Cardiac muscle cell (in vitro differentiated cells and primary cell): ENCODE data around the genes CNTN3 and ROBO1.

DNA sequence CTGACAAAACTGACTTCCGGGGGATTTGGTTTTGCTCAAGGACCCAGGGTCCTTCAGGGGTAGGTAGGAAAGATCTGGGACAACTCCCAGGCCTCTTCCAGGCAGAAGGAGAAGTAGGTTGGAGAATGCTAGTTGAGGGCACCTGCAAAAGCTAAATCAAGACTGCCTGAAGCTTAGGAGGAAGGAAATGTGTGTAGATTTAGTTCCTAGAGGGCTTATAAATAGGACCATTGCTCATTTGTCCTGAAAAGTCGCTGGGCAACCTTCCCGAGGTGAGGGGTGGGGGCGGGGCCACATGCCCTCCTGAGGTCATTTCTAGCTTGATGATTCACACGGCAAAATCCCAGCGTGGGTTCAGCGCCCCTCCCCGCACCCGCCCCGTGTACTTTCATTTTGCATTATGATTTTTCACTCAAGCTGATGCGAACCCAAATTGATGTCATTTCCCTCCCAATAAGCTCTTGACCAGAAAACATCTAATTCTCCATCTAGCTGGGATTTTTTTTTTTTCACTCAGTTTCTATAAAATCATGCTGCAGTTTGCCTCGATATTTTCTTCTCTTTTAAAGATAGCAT, 365.4 kb downstream of the SHQ1 start:
- RAMPAGE, long total RNA: no peak
- RRBS: no CpG with 5 or more reads among the region's 12 CpGs

DNA sequence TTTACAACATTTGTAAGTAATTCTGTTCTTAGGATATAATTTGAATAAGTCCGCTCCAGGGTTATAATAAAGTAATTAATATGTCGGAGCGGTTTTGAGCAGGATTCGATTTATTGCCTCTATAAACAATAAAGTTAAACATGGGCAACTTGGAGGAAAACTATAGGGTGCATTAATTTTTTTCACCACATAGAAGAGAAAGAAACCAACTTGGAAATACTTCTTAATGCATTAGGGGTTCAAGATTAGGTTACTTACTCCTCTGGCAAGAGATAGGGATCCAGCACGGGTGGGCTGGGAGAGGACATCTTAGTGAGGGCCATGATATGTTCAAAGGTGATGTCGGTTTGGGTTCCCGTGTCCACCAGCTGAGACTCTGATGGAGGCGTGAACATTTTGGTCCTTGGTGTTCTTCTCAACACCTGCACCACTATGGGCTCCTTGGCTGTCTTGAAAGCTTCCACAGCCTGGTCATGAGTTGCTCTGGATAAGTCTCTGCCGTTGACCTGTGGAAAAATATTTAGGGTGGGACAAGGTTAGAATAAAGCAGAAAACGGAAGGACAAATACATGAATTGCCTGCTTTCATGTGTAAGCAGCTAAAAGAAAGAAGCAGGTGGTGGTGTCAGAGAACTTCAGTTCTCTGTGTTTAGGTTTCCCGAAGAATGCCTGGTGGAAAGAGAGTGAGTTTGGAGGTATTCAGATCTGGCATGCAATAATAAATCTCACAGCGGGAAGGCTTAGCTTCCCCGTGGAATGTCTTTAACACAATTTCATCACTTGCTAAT, 220.7 kb downstream of the PDZRN3 start:
- RAMPAGE, long total RNA: no peak
- RRBS: no CpG with 5 or more reads among the region's 13 CpGs

DNA sequence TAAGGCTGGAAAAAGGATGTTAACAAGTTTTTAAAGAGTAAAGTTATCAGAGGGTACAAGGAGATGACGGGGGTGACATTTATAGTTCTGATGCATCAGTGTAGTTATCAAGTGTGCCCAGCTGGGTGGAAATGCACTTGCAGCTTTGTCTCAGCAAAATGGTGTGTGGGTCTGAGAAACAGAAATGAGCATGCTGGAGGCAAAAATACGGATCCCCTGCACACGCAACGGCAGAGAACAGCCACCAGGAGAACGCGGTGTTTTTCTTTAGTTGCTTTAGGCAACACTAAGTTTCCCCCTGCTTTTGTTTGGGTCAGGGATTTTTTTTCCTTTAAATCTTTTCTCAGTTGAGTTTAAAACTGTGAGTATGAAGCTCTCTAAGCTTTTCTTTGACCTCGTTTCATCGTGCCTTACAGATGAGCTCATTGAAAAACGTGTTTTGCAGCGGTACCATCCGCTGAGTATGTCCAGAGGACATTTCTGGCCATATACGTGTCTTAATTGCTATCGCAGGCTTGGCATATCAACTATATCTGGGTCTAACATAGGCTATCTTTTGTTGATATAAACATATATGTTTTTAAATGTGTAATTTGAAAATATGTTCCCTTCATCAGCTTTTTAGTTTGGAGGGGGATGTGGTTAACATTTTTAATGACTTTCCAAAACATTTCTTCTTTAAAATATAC, 205.3 kb downstream of the PDZRN3 start:
- RAMPAGE, long total RNA: no peak
- RRBS: no CpG with 5 or more reads among the region's 13 CpGs

- RAMPAGE, long total RNA: no peak
- RRBS: no CpG with 5 or more reads among the region's 6 CpGs
Observed at GRCh38 chr3:73623111-73623722, 1.5 kb downstream of the PDZRN3 start.

GRCh38 chr3:73719893-73720292, 95.2 kb upstream of the PDZRN3 start:
- RAMPAGE, long total RNA: no peak
- RRBS: no CpG with 5 or more reads among the region's 4 CpGs

DNA sequence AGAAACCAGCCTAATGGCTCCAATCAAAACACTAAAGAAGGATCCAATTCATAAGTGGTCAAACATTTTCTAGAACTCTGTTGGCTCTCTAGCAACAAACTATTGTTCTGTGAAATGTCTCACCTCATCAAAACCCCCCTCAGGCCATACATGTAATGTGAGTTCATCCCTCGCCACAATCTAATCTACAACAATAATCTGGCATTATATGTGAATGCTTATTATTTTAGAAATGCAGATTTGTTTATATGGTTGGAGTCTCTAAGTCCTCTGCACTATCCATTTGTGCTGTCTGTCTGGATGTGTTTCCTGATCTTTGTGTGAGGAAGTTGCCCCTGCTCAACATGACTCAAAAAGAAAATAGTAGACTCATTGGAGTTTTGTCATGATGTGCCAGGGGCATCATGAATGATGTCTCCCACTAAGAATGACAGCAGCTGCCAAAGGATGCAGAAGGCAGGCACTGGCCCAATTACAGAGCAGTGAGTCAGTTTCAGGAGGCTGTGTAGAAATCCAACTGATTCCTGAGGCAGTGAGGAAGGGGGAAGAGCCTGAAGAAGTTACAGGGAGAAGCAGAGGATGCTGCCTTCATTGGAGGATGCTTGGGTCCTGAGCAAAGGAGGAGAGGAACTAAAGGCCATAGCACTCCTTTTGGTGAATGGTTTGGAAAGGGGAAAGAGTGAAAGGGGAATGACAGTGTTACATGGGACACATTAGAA, 161.7 kb upstream of the PDZRN3 start:
- RAMPAGE, long total RNA: no peak
- RRBS: no CpG with 5 or more reads among the region's 1 CpG

DNA sequence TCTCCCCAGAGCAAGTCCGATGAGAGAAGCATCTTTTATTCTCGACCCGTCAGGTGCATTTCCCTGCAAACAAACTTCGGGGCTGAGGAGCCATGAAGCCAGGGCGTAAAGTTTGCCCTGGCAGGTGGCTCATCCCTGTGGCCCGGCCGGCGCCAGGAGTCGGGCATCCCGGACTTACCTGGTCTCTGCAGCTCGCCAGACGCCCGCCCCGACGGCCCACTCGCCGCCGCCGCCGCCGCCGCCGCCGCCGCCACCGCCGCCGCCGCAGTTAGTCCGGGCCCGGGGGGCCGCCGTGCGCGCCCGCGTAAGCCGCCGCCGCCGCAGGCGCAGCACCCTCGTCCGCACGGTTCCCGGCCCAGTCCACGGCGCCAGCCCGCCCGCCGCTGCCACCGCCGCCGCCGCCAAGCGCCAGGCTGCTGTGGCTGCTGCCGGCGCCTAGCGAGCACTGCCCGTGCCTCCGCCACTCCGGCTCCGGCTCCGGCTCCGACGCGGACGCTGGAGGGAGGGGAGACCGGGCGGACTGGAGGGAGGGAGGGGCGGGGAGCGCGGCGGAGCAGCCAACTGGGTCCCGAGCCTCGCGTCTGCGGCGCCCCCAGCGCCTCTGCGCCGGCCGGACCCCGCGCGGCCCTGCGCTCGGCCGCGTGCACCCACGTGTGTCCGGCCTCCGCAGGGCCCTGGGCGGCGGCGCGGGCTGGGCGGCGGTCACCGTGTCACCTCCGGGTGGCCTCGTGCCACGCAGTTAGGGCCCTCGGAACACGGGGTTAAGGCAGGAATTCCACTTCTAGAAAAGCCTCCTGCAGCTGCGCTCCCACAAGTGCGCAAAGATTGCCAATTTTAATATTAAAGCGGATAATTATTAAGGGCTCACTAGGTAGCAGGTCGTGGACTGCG, at the start of gene CNTN3:
TSS of gene CNTN3 (minus strand) at position 447 of the 891 bp plus-strand sequence.
- RAMPAGE, long total RNA: no peak
- RRBS: 2% methylated on average over 63 of the region's 110 CpGs

GRCh38 chr3:74629692-74630190, 15.3 kb upstream of the CNTN3 start:
- RAMPAGE, long total RNA: no peak
- RRBS: no CpG with 5 or more reads among the region's 4 CpGs

DNA sequence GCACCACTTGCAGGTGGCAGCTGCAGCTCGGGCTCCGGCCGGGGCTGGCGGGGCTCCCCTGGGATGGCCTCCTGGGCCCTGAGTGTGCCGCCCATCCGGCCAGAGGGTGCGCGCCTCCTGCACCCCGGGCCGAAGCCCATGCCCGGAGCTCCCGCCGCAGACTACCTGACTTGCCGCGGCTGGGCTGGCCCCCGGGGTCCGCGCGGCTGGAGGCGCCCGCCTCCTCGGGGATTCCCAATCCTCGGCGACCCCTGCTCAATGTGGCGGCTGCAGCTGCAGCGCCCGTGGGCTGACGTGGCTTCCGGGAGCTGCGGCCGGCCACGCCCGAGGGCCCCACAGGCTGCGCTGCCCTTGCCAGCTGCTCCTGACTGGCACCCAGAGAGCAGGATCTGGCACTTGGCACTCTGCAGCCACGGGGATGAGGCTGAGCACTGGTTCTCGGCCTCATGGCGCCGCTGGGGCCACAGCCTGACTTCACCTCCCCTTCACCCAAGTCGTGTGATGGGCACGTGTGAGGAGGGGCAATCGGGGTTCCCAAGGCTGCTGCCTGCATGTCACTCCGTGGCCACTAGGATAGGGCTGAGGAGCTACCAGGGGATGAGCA, 267.9 kb upstream of the FRG2C start:
- RAMPAGE, long total RNA: no peak
- RRBS: 46% methylated on average over 6 of the region's 42 CpGs

DNA sequence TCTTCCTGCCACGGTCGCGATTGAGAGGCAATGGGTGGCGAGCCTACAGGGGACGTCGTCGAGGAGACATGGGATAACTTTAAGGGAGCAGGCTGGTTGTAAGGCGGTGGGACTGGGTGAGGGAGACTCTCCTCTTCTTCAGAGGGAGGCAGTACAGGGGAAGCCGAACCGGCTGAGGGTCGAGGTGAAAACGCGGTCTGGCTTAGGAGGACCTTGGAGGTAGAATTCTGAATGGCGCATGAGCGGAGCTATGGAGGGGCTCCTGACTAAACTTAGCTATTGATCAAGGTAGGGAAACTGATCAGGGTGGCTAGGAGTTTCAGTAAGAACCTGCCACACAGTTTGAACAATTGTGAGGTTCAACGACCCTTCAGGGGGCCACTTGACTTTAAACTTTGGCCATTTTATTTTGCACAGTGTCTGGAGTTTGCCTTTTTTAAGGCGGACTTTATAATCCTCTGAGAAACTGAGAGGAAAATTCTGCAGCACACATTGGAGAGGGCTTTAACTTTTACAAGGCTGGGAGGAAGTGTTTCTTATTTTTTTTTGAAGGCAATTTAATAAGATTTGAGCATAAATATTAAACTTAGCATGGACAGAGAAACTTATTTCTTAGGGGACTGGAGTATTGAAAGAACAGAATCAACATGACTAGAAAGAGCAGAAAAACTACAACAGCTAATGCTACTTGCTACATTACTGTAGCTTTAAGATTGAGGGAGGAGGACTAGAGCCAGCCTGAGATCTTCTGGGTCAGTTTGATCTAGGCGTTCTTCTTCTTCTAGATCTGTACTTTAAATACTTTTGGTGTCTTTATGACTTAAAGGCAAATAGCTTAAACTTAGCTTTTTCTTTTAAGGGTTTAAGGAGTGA, 159.3 kb upstream of the FRG2C start:
- RAMPAGE, long total RNA: no peak
- RRBS: no CpG with 5 or more reads among the region's 18 CpGs

GRCh38 chr3:76165157-76165524, 379.8 kb upstream of the ZNF717 start:
- RAMPAGE, long total RNA: no peak
- RRBS: no CpG with 5 or more reads among the region's 2 CpGs

GRCh38 chr3:76597863-76598456, 441.9 kb upstream of the ROBO2 start:
- RAMPAGE, long total RNA: no peak
- RRBS: no CpG with 5 or more reads among the region's 2 CpGs

DNA sequence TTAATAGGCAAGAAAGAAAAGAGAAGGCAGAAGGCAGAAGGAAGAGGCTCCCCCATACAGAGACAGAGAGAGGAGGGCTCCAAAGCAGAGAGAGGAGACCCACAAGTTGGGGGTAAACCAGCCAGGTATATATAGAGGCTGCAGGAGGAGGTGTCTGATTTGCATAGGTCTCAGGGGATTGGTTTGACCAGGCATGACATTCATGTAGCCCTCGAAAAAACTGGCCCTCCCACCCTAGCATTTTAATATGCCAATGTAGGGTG, 1028.2 kb downstream of the ROBO2 start:
- RAMPAGE, long total RNA: no peak
- RRBS: no CpG with 5 or more reads among the region's 1 CpG

DNA sequence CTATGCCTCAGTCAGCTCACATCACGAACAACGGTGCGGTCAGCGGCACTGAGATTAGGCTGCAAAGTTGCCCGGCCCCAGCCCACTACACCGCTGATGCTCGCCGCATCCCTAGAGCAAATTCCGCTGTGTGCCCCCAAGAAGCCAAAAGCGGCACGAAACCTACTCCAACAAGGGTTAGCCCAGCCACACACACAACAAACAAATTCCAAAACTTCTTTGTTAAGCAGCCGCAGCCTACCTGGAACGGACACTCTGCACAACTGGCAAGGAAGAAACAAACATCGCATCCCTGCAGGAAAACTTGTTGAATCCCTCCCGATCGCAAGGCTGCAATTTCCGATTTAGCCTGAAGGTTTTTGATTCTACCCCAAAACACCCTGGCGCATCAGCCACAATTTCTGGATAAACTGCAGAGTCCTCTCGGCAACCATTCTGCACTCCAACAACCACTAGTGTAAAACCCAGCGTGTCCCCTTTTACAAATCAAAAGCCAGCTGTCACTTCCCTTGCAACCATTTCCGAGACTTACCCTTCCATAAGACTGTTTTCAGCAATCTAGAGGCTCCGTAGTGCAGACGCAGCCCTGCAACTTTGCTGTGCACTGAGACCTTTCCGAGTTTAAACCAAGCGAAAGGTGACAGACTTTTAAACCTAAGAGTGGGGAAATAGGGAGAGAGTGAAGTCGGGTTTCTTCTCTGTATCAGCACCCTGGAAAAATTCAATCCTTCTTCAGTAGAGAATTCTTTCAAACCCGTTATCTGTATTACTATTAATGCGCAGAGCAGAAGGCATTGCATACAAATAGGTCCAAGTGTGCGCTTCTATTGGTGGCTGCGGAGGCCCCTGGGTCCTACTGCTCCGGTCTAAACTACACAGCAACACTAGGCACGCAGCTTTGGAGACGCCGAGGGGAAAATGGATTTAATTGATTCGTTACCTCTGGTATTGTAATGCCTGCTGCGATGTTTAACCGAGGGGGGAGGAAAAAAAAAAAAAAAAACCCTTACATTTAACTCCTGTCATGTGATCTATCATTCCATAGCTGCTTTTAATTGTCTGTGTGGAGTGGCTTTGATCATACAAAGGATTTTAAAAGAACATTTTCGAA, at the start of gene ROBO1:
TSS of gene ROBO1 (minus strand) at position 779 of the 1,111 bp plus-strand sequence.
- RAMPAGE, long total RNA: no peak
- RRBS: no CpG with 5 or more reads among the region's 38 CpGs

DNA sequence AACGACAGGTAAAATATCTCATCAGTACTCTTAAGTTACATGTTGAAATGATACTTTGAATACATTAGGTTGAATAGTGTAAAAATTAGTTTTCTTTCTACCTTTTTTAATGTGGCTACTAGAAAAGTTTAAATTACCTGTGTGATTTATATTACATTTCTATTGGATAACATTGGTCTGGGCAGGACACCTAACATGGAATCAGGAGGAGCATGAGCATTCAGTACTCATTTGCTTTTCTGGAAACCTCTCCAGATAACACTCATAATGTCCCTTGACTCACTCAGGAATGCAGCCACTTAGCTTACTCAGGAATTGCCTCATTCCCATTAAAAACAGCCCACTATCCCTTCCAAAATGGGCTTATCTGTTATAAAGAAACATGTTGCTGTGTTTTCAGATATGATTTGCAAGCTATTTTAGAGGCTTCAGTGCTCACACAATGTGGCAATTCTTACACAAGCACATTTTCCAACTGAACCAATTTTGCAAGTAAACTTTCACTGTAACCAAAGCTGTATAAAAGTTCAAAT, 17.1 kb downstream of the GBE1 start:
- RAMPAGE, long total RNA: no peak
- RRBS: no CpG with 5 or more reads among the region's 1 CpG

- RAMPAGE, long total RNA: no peak
- RRBS: no CpG with 5 or more reads among the region's 5 CpGs
Observed at GRCh38 chr3:82030924-82031267, 269.5 kb upstream of the GBE1 start.

GRCh38 chr3:82354079-82354668, 592.7 kb upstream of the GBE1 start:
- RAMPAGE, long total RNA: no peak
- RRBS: no CpG with 5 or more reads among the region's 4 CpGs

GRCh38 chr3:86982696-86983359, 8.1 kb downstream of the VGLL3 start:
- RAMPAGE, long total RNA: no peak
- RRBS: no CpG with 5 or more reads among the region's 4 CpGs

DNA sequence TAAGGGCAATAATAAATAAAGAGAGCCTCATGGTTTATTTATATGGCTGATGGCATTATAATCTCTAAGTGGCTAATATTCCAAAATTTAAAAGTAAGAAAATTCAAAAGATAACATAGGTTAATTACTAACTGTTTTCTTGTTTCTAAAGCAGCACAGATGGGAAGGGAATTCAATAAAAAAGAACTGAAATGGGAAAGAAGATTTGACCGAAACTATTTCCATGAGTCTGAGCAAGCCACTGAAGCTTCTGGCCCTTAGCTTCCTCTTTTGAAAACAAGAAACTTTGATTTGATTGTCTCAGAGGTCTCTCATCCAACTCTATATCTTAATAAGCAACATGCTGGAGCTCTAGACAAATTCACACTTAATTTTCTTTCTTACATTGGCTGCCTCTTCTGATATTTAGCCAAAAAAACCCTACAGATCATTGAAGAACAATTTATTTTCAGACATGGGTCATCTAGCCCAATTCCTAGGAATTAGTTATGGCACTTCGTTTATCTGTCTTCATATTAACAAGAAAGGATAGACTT, 6.1 kb downstream of the VGLL3 start:
- RAMPAGE, long total RNA: no peak
- RRBS: no CpG with 5 or more reads among the region's 2 CpGs

GRCh38 chr3:86992088-86992544, 1.2 kb upstream of the VGLL3 start:
- RAMPAGE, long total RNA: no peak
- RRBS: no CpG with 5 or more reads among the region's 3 CpGs